ENCODE results near the gene TRIM64.

- PRO-cap, result no peak
Observed at GRCh38 chr11:84897808-84898035, 729.4 kb downstream of the DLG2 start.

- PRO-cap, result no peak
Observed at GRCh38 chr11:85474307-85474597, 152.9 kb downstream of the DLG2 start.

DNA sequence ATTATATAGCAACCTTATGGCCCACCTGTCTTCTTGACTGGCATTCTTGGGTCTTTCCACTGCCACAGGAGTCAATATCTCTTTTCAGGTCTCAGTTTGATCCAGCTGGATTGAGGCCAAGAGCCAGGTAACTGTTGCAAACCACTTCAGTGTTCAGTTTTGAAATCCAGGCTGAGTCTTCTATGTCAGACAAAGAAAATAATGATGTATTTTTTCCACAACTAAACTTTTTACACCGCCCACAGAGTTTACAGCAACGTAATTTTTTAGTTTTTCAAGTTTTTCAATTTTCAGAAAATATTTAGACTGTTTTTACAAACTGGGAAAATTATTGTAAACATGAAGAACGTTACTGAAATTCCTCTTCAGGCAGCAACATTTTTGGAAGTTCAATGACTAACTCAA, 568 bp downstream of the DLG2 start:
- PRO-cap, result no peak

GRCh38 chr11:85809676-85810453, 1.1 kb downstream of the SYTL2 start:
- PRO-cap, result no peak

GRCh38 chr11:85827526-85828385, 16.8 kb upstream of the SYTL2 start:
- PRO-cap, result no peak

GRCh38 chr11:85934611-85934985, 79.4 kb downstream of the CCDC83 start:
- PRO-cap, result no peak

DNA sequence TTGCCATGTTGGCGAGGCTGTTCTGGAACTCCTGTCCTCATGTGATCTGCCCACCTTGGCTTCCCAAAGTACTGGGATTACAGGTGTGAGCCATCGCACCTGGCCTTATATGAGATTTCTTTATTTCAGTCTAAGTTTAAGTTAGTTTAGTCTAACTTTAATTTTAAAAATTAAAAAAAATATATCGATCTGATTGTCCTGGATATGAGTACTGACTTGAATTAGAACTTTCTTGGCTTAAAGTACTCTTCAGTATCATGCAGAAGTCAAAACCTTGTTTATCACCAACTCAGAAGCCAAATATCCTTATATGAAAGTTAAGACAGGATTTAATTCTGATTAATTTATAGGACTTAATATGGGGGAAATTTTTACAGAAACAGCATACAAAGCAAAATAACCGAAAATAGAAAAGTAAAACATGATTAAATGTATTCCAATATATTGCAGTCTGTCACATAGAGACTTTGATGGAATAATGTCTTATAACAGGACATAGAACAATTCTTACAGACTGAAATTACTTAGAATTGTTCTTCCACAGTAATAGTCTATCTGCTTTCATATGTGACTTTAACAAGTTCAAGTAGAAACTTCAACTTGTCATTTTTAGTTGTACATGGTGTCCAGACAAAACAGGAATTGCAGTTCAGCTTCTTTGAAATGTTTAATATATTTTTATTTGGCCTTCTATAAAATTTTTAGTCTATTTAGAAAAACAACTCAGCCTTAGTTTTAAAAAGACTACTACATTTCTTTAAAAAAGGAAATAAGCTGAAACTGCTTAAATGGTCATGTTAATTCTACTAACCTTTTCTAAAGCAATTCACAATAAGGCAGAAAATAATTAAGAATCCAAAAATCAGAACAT, 73.8 kb downstream of the PICALM start:
- PRO-cap, result no peak

DNA sequence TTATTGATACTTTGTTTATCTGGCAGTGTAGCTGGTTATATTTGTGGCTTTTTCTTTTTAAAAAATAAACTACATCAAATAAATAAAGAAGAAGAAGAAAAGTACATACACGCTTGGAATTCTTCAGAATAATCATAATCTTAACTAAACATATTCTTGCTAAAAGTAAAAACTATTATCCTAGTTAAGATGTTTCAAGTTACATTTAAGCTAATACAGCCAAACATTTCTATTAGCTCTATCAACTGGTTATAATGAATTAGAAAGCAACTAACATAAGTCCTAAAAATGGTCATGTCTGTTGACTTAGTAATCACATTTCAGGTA, 39.3 kb downstream of the PICALM start:
- PRO-cap, result no peak

DNA sequence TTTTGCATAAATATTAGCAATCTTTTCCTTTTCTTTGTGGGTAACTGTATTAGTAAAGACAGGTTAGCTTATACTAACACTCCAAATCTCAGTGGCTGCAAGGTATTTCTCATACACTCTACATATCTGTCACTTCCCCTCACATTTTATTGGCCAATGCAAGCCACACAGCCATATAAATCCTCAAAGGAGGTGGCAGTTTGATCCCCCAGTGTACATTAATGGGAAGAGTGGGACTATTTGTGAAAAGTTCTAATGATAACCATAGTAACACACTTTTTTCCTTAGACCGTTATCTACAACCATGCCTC, 42.5 kb upstream of the EED start:
- PRO-cap, result no peak

DNA sequence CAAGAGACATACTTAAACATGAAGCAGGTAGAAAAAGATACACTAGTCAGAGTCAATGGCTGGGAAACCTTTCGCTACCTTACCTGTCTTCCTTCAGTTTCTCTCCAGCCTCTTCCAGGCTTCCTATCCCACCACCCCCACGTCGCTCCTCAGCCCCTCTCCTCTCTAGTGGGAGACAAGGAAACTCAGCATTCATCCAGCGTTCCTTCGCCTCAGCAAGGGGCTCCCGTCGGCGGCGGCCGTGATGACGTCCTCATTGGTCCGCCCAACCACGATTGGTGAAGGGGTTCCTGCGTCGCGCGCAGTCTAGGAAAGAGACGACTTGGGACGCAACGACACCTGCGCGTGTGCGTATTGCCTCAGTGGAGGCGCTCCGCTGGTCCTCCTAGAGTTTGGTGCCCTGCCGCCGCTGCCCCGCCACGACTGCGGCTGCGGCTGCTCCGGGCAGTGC, 56.5 kb downstream of the CCDC81 start:
- PRO-cap, result no peak

GRCh38 chr11:86442216-86442579, 67.5 kb downstream of the CCDC81 start:
- PRO-cap, result no peak

DNA sequence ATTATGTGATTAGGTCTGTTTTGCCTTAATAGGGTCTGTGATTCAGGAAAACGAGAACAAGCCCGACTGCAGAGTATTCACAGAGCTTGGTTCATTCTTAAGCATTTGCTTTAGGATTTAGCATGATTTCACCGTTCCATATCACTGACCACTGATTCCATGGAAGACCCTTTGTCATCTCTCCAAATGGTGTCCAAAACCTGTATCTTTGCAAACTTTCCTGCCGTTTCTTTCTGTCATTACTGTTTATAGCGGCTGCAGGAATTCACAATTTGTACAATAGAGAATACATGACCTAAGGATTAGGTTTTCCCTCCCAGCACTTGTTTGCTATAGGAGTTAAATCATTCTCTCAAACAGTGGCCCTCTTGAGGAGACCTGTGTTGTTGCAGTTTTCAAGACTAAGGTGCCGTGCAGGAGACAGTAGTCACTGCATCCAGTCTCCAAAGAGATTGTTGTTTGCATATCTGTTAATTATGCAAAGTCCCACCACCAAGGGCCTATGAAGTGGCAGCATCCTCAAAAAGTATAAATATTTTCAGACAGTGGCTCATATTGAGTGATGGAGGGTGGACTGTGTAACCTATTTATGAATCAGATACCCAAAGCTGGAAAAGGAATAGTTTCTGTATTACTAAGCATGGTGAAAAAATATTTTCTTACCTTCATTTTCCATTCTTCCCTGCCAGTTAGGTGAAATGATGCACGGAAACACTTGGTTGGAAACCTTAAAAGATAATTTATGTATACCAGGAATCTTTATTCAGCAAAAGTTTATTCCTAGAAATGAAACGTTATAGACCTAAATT, 2.3 kb downstream of the PRSS23 start:
- PRO-cap, result no peak

DNA sequence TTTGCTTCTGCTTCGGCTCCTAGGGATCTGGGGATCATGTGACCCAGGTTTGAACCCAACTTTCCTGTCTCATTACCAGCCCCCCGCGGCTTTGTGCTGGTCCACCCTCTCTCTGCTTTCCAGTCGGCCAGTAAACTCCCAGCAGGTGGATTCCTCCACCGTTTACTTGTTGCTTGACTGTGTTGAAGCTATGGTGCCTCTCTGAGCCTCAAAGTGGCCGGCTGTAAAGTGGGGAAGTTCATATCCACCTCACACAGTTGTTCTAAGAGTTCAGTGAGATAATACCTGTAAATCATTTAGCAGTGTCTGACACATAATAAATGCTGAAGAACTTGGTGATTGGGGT, 1.2 kb upstream of the FZD4 start:
- PRO-cap, result no peak

- PRO-cap, result no peak
Observed at GRCh38 chr11:87000119-87000942, 37.4 kb upstream of the TMEM135 start.

GRCh38 chr11:87207565-87208550, 170.1 kb downstream of the TMEM135 start:
- PRO-cap, result no peak

- PRO-cap, result no peak
Observed at GRCh38 chr11:87330275-87330918, 292.7 kb downstream of the TMEM135 start.

DNA sequence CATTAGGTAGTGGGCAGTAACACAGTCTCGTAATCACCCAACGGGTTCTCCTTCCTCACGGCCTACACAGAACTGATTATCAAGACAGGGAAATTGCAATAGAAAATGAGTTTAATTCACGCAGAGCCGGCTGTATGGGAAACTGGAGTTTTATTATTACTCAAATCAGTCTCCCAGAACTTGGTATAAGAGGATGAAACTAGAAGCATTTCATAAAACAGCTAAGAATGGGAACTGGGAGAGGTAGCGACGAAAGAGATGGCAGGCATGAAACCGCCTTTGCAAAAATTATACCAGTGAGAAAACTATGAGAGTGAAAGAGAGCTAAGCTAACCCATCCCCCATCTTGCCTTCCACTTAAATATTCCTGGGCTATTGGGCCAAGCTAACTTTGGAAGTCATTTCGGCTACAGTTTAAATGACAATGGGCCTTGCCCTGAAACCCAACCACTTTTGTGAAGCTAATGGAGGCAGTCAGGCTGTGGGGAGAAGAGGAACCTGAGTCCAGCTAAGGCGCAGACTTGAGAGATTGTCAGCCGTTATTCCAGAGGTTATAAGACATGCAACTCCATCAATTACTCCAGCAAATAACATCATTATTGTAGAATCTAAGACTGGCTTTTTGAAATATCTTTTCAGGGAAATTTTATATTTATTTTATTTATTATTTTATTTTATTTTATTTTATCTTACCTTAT, 29.6 kb downstream of the CTSC start:
- PRO-cap, result no peak

- PRO-cap, result no peak
Observed at GRCh38 chr11:89660239-89660570, 49.9 kb upstream of the TRIM77 start.

GRCh38 chr11:89965683-89966217, at the start of gene TRIM64:
TSS of gene TRIM64 (plus strand) at chr11:89966037.
- PRO-cap, result no peak

DNA sequence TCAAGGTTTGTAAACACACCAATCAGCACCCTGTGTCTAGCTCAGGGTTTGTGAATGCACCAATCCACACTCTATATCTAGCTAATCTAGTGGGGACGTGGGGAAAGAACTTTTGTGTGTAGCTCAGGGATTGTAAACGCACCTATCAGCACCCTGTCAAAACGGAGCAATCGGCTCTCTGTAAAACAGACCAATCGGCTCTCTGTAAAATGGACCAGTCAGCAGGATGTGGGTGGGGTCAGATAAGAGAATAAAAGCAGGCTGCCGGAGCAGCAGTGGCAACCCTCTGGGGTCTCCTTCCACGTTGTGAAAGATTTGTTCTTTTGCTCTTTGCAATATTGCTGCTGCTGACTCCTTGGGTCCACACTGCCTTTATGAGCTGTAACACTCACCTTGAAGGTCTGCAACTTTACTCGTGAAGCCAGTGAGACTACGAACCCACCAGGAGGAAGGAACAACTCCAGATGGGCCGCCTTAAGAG, 33.3 kb downstream of the NAALAD2 start:
- PRO-cap, result no peak